AG10803 (cell line): ENCODE measurements around a stretch of chr3.

DNA sequence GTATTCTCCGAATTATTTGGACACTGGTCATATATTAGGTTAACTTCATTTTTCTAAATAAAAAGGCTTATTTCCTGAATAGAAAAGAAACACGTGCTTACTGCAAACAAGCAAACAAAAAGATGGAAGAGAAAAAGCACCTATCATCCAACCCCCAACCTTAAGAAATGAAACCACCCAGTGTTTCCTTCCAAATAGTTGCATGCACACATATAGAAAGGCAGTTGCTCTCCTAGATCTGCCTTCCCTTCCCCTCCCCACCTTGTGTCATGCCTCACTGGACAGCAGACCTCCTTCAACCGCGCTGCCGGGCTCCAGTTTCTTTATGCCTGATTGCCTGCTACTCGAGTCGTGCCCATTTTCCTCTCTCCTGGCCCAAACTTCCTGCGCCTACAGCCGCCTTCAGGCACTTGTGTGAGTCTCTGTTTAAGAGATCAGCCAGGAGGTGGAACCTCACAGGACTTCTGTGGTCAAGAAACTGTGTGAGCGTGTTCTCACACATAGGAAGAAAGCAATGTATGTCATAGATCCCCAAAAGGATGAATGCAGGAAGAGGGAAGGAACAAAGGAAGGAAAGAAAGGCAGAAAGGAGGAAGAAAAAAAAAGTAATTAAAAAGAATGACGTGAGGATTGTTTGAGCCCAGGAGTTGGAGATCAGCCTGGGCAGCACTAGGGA is 8.8 kb upstream of the FAM107A start:
- RRBS, result no CpG with 5 or more reads among the region's 11 CpGs

DNA sequence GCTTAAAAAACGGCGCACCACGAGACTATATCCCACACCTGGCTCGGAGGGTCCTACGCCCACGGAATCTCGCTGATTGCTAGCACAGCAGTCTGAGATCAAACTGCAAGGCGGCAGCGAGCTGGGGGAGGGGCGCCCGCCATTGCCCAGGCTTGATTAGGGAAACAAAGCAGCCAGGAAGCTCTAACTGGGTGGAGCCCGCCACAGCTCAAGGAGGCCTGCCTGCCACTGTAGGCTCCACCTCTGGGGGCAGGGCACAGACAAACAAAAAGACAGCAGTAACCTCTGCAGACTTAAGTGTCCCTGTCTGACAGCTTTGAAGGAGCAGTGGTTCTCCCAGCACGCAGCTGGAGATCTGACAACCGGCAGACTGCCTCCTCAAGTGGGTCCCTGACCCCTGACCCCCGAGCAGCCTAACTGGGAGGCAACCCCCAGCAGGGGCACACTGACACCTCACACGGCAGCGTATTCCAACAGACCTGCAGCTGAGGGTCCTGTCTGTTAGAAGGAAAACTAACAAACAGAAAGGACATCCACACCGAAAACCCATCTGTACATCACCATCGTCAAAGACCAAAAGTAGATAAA is 176.0 kb upstream of the FAM3D start:
- RRBS, result no CpG with 5 or more reads among the region's 19 CpGs

- RRBS, result no CpG with 5 or more reads among the region's 5 CpGs
Measured at GRCh38 chr3:59426035-59426469, 376.2 kb upstream of the CFAP20DC start.

DNA sequence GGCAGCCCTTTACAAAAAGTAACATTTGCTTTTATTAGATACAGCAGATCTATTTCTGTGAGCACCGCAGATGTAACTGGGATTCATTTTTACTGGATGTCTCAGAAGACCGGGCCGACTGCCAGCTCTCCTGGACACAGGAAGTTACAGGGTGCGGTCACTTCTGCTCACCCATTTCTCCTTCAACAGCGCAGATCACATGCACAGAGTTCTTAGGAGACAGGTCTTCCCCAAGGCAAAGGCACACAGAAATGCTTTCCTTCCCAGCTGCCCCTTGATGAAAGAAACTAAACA is 768.7 kb upstream of the CFAP20DC start:
- RRBS, result 0% methylated on average over 1 of the region's 5 CpGs

DNA sequence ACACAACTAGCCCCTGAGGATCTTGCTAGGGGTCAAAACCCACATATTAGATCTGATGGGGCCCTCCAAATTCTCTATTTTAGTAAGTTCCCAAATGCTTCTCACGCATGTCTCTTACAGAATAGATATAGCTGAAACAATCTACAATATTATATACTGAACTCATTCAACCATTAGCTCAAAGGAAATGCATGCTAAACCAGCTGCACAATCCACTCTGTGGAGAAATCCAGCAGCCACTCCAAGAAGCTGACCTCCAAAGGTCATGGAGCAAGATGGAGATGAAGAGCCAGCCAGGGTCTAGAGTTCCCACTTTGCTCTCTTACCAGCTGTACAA is 1075.0 kb upstream of the CFAP20DC start:
- RRBS, result no CpG with 5 or more reads among the region's 1 CpG

- RRBS, result no CpG with 5 or more reads among the region's 4 CpGs
Measured at GRCh38 chr3:60131719-60132406, 1082.0 kb upstream of the CFAP20DC start.

GRCh38 chr3:60262114-60263269 is 988.8 kb downstream of the FHIT start:
- RRBS, result no CpG with 5 or more reads among the region's 5 CpGs

GRCh38 chr3:60360600-60361576 is 890.4 kb downstream of the FHIT start:
- RRBS, result no CpG with 5 or more reads among the region's 9 CpGs

DNA sequence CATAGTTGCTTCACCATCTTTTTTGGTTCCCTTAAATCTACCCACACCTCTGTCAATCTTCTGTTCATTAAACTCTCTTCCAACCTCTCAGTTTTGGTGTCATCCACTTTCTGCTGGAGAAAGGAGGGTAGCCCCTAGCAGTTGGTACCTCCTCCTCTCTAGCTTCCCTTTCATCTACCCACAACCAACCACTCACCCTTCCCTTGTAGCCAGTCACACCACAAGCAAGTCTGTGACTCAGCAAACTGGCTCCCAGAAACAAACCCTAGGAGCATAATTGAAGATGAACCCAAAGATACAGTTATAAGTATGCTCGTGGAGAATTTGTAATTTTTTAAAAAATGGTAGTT is 318.6 kb downstream of the FHIT start:
- RRBS, result no CpG with 5 or more reads among the region's 1 CpG

DNA sequence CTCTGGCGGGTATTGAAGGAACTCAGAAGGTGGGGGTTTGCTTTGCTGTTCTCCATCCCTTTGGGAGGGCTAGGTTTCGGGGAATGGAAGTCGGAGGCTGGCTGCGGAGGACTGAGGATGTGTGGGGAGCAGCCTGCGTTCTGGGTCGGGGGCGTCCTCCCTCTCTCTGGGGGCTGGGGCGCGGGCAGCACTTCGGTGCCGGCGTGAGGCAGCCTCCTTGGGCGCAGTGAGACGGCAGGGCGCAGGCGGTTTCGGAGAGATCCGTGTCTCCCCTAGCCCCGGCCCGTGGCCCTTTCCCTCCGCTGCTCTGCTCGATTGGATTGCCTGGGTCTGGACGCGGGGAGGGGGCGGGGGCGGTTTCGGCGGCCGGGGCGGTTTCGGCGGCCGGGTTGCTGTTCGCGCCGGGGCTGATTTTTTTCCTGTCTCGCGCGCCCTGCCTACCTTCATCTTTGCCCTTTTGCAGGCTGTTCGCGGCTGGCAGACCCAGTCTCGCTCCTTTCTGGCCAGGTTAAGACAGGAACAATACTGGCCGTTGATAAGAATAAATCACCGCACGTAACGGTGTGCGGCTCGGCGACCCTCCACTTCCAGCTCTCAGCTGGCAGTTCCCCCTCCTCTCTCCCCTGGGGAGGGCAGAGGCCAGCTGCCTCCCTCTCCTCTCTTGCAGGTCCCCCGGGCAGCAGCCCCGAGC is 1.6 kb downstream of the PTPRG start:
- RRBS, result 2% methylated on average over 20 of the region's 51 CpGs

DNA sequence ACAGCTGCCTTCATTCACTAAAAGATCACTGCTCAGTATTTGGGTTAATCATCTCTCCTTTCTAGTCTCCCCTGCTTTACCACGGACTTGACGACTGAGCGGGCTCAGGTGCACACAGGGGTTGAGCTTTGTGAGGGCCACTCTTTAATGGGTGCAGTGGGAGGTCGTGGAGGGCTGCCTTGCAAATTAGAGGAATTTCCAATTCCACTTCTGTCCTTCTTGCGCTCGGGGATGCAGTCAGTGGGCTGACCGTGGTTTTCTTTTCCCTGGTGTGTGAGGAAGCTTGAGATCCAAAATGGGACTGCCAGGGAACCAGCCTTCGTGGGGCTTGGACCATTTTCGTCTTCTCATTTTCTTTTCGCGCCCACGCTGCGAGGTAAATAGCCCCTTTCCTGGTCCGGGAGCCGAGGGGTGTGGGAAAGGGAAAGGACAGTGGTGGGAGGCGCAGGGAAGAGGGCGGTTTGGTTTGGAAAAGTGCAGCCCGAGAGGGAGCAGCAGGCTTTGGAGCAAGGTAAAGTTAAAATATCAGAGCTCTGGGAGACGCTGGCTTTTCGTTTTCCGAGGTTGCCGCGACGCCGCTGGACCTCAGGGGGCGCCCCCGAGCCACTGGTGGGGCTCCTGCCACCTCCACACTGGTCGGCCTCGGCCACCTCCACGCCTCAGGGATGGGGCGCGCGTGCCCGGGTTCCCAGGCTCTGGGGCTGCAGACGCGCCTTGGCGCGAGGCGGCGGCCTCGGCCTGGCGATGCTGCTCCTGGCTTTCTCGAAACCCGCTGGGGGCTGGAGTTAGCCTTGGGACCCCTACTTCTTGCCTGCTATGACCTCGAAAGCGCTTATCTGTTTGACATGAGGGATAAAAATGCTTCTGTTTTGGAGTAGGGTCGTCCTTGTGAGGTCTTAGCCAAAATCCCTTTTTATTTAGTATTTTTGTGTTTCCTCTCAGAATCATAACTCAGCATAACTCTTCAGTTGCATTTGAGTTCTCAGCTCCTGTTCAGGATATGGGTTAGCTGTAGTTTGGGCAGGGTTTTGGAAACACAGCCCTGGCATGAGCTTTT is 3.1 kb downstream of the PTPRG start:
- RRBS, result no CpG with 5 or more reads among the region's 47 CpGs

GRCh38 chr3:62134293-62134748 is 184.5 kb upstream of the C3orf14 start:
- RRBS, result no CpG with 5 or more reads among the region's 4 CpGs

- RRBS, result no CpG with 5 or more reads among the region's 8 CpGs
Measured at GRCh38 chr3:62587213-62587720, 213.9 kb upstream of the FEZF2 start.

DNA sequence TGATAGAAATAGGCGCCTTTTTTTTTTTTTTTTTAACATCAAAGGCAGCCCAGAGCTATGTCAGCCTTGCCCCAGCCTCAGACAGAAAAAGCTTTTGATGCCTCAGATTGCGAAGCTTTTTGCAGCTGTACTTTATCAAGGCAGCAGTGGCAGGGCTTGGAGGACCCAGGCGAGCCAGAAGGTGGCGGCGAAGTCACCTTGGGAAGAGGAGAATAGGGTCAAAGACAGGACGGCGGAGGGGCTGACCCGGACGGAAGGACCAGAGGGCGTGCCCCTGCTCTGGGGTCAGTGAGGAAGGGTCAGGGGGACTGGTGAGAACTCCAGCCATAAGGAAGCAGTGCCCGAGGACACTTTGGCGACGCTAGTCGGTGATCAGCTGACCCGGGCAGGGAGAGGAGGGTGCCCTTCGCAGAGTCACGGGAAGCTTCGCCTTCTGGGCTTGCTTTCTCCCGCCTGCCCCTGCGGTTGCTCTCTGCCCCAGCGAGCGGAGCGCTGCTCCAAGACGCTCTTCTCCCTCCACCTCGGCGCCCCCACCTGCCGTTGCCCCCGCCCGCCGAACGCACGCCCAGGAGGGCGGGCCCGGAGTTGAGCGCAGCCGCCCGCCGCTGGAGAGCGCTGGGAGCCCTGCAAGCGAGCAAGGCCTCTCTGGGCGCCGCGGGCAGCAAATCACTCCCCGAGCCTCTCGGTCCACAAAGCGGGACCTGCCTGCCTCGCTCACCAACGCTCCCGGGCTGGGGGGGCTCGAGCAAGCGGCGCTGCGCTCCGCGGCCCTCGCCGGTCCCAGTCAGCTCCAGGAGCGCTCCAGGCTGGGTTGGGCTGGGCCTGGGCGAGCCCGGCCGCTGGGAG is 1.4 kb downstream of the CADPS start:
- RRBS, result 2% methylated on average over 12 of the region's 61 CpGs

GRCh38 chr3:62940839-62941536 is 65.8 kb upstream of the CADPS start:
- RRBS, result no CpG with 5 or more reads among the region's 8 CpGs

- RRBS, result no CpG with 5 or more reads among the region's 8 CpGs
Measured at GRCh38 chr3:63953044-63953682, 70.1 kb downstream of the PSMD6 start.

- RRBS, result no CpG with 5 or more reads among the region's 5 CpGs
Measured at GRCh38 chr3:63990026-63990394, 33.3 kb downstream of the PSMD6 start.

DNA sequence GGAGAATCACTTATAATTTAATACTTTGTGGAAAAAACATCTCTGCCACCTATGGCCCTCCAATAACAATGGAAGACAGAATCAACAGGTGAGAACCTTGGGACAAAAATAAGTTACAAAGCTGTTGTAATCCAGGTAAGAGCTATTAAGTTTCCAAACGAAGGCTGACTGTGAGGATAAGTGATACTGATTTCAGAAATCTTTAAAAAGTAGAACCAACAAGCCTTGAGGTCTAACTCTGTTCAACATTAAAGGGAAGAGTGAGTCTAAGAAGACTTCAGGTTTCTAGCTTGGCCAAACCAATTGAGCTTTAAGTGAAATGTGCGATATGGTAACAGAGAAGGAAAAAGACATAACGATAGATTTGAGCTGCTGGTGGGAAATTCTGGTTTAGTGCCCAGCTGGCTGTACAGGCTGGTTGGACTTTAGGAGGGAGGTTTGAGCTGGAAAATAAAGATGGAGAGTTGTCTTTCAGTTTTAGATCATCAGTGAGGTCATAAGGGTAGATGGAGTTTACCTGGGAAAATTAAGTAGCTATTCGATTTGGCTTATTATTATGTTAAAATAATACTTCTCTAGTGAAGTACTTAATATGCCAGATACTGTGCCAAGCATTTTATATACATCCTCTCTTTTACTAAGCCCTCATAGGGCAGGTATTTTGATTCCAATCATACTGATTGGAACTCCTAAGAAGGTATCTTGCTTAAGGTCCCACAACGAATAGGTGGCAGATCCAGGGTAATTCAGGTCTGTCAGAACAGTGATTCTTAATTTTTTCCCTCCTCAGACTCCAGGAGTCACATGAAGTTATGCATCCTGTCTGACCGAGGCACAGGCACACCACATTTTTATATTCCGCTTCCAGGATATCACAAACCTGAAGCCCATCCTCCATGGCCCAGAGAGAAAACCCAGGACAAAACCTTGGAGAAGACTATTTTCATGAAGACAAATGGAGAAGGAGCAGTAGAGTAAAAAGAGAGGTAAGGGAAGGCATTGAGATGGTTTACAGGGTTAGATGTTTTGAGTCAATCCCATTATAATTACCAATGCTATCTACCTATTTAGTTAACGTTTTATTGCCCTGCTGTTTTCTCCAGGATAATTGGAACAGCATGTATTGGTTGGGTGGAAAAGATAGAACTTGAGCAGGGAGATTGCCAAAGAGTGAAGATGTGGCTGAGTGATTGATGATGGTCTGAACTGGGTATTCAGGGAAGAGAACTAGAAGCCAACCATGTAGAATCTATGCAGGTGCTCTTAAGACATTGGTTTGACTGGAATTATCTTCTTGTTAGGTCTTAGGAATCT is 17.8 kb downstream of the PSMD6 start:
- RRBS, result no CpG with 5 or more reads among the region's 8 CpGs

- RRBS, result no CpG with 5 or more reads among the region's 3 CpGs
Measured at GRCh38 chr3:64221481-64222018, 3.7 kb downstream of the PRICKLE2 start.

DNA sequence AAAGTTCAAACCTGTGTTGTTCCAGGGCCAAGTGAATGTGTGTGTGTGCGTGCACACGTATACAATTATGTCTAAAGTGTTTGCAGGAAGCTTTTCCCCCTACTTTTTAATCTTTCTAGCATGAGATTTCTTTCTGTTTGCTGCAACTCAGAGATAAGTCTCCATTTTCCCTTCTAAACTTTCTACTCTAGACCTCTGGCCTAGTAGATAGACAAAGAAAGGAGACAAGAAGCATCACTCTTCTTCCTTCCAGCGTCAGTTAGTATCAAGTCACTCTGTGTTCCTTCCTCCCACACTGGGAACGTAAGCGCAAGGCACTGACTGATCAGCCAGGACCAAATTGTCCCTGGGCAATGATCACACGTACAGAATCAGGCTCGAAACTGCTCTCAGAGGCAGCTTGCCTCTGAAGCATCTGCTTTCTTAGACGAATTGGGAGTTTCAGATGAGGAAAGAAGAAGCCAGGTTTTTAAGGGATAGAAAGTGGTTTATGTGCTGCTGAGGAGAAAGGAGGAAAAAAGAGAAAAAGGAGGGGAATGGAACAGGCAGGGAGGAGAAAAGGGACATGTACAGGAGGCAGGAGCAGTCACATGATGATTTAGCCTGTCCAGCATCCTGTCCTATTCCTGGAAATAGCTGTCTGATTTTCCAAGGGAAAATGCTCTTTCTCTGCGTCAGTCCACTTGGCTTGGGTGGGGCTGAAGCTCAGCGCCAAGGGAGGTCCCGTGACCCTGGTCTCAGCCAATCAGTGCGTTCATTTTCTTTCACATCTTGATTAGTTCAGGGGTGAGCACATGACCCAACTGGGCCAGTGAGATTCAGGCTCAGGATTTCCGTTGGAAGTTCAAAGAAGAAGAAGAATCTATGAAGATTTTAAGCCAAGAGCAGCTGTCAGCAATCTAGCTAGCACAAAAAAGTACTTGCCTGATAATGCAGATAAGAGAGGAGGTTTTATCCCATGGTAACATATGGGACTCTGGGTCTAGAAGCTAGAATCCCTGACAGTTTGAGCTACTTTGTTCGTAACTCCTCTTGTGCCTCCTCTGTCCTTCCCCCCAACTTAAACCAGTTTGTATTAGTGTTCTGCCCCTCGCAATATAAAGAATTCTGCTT is 102.0 kb upstream of the PRICKLE2 start:
- RRBS, result no CpG with 5 or more reads among the region's 15 CpGs